Trachea (tissue), 1 donor: ENCODE measurements around a stretch of chr13.

- PRO-cap, result no peak
These were observed 11.4 kb upstream of the USP12 start for GRCh38 chr13:27182919-27183540.

DNA sequence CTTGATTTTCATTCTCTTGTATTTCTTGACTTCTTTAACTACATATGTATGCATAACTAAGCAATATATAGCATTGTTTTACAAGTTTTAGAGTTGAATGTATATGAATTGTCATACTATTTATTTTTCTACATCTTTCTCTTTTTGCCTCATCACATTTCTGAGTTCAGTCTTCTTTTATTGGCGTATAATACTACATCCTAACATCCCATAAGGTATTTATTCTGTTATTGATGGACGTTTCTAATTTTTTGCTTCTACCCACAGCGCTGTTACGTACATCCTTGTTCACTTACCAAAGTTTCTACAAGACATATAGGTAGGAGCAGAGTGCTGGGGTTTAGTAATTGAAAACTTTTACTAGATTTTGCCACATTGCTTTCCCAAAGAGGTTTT, 707 bp upstream of the RPL21 start:
- PRO-cap, result no peak

DNA sequence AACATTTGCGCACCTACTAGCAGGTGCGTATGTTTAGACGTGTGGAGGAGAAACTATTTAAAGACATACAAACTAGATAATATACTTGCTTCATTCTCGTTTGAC, 457 bp upstream of the RPL21 start:
- PRO-cap, result no peak

DNA sequence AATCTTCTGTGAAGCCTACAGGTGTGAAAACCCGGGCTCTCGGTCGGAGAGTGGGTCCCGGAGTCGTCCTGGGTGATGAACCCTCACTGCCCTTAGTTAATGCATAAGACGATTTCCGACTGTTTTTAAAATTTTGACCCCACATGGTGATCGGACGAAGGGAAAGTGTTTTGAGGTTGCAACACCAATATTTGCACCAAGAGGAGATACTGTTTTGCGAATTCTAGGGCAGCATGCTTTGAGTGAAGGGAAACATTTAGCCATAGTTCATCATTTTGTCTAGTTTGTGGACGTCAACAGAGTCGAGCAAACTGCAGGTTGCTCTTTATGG, 681 bp downstream of the RPL21 start:
- PRO-cap, result no peak

DNA sequence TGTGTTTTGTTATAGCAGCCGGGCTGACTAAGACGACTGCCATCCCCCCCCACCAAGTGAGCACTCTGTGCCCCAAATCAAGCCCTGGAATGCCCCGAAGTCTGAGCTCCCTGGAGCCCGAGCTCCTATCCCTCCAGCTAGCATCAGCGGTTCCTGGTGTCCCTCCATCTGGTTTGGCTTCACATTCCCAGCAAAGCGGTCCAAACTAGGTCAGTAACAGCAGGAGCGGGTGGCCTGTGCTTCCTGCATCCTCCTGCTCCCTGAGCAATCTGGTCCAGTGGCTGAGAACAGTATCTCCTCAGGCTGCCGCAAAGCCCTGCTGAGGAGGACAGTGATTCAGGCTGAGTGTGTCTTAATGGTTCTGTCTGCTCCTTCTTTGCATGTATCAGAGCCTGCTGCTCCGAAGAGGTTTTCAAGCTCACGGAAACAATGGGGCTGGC, 25.8 kb downstream of the RASL11A start:
- PRO-cap, result no peak

- PRO-cap, result no peak
These were observed 20.4 kb downstream of the LNX2 start for GRCh38 chr13:27599748-27600410.

GRCh38 chr13:27953836-27954951, 14.9 kb downstream of the CDX2 start:
- PRO-cap, result unidirectional peak, plus-strand start at chr13:27954702

GRCh38 chr13:28228369-28229161, 90.2 kb downstream of the PAN3 start:
- PRO-cap, result no peak

GRCh38 chr13:28277124-28277645, 138.8 kb downstream of the PAN3 start:
- PRO-cap, result no peak

DNA sequence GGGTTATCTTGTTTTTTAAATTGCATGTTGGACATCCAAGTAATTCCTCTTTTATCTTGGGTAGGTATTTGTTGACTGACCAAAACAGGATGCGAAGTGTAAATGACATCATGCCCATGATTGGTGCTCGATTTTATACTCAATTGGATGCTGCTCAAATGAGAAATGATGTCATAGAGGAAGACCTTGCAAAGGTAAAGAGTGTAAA, 141.9 kb downstream of the PAN3 start:
- PRO-cap, result no peak

DNA sequence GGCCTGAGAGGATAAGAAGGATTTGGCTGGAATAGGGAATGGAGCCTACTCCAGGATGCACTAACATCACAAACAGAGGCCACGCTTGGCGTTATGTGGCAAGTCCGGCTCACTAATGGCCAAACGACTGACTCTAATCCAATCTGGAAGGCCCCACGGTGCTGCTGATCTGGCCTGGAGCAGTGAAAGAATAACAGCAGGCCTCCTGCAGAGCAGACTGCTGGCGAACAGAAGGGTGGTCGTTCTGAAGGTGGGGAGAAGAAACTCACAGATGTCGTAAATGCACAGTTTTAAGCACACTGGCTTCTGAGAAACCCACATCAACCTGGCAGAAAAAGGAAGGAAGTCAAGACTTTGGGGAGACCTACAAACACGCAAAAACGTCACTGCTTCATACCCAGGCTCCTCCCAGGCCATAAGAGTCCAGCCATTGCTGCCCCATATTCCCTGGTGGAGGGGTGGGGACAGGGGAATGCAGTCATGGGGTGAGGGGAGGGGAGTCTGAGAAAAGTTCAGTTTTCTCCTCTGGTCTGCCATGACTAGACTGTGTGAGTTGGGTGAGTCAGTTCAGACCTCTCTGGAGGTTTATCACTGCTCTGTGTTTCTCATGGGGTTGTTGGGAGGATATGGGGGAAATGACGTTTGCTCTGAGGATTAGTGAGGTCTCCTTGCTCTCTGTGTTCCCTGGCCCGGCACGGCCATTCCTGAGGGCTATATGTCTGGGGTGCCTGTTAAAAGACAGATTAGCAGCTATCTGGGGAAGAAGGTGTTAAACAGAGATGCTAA, 139.1 kb downstream of the FLT1 start:
- PRO-cap, result no peak

- PRO-cap, result no peak
These were observed 109.1 kb downstream of the FLT1 start for GRCh38 chr13:28385670-28386289.

- PRO-cap, result no peak
These were observed 659 bp downstream of the FLT1 start for GRCh38 chr13:28494254-28494683.

DNA sequence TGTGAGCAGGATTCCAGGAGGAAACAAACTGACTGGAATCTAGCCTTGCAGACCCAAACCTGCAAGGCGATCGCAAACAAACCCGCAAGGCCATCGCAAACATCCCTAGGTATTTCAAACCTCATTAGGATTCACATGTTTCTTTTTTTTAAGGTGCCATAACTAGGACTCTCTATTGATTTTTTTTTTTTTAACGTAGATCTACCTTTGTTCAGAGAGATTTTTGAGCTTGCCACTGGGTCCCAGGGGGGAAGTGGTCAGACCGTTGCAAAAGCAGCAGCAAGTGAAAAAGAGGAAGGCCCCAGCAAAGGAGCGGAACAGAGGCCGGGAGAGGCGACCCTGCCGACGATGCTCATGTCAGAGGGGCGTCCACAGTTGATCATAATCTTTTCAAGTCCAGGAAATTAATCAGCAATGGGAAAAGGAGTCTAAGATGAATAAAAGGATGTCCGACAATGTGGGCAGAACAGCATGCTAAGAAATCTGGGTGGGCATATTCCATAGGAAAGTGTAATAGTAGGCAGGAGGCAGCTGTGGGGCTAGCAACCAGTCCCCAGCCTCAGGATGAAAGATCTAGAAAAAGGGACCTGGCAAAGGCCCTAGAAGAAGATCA, 32.8 kb upstream of the FLT1 start:
- PRO-cap, result no peak

DNA sequence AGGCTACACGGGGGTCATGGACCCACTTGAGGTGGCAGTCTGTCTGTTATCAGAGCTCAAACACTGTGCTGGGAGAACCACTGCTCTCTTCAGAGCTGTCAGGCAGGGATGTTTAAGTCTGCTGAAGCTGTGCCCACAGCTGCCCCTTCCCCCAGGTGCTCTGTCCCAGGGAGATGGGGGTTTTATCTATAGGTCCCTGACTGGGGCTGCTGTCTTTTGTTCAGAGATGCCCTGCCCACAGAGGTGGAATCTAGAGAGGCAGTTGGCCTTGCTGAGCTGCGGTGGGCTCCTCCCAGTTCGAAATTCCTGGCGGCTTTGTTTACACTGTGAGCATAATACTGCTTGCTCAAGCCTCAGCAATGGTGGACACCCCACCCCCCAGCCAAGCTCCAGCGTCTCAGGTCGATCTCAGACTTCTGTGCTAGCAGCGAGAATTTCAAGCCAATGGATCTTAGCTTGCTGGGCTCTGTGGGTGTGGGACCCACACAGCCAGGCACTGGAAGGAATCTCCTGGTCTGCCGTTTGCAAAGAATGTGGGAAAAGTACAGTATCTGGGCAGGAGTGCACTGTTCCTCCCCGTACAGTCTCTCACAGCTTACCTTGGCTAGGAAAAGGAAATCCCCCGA, 25.1 kb downstream of the SLC46A3 start:
- PRO-cap, result no peak

DNA sequence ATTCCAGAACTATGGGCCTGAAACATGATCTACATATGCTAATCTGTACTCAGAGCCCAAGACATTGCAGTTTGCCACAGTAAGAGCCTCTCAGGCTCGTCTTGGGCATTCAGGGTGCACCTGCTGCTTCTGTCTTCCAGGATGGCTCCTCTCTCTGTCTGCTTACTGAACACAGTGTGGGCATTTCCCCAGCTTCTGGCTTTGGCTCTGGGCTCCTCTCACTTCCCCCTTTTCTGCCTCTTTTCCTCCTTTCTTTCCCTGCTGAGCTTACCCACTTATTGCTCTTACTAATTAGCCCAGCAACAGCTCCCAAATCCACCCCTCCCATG, 22.4 kb upstream of the SLC46A3 start:
- PRO-cap, result no peak

- PRO-cap, result no peak
These were observed 303.7 kb downstream of the MTUS2 start for GRCh38 chr13:29123825-29124210.

- PRO-cap, result no peak
These were observed 83.4 kb downstream of the SLC7A1 start for GRCh38 chr13:29511582-29512907.

- PRO-cap, result no peak
These were observed 24.9 kb downstream of the UBL3 start for GRCh38 chr13:29825315-29826051.

DNA sequence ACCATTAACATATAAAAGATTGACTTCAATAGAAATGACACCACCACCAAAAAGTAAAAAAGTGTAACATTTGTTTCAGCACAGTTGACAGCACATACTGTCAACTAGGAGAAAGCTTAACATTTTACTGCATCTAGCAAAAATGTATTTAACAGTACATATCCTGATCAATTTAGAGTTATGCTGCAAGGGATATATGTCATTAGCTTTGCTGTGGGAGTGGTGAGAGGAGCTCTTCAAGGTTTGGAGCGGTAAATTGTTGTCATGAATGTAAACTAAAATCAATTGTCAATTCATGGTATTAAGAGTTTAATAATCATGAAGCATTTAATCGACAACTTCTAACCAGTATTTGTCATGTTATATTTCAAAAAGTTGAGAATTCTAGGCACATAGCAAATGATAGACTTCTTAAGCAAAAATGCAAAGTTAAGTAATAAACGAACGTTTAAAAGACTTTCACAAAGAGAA, 3.6 kb downstream of the UBL3 start:
- PRO-cap, result no peak